Measurements from ENCODE around the gene DHCR7.

GRCh38 chr11:69459771-69460260 is 165.9 kb downstream of the MYEOV start:
- RRBS, result no CpG with 5 or more reads among the region's 1 CpG

- RRBS, result 80% methylated on average over 4 of the region's 29 CpGs
These were observed 13.3 kb downstream of the CCND1 start for GRCh38 chr11:69654170-69654696.

GRCh38 chr11:69918093-69918719 is 99.0 kb upstream of the FGF3 start:
- RRBS, result no CpG with 5 or more reads among the region's 28 CpGs

GRCh38 chr11:69992829-69993312 is 85.2 kb upstream of the ANO1 start:
- RRBS, result no CpG with 5 or more reads among the region's 2 CpGs

- RRBS, result no CpG with 5 or more reads among the region's 11 CpGs
These were observed 5.8 kb upstream of the ANO1 start for GRCh38 chr11:70072235-70072729.

GRCh38 chr11:70111988-70112488 is 33.9 kb downstream of the ANO1 start:
- RRBS, result no CpG with 5 or more reads among the region's 9 CpGs

DNA sequence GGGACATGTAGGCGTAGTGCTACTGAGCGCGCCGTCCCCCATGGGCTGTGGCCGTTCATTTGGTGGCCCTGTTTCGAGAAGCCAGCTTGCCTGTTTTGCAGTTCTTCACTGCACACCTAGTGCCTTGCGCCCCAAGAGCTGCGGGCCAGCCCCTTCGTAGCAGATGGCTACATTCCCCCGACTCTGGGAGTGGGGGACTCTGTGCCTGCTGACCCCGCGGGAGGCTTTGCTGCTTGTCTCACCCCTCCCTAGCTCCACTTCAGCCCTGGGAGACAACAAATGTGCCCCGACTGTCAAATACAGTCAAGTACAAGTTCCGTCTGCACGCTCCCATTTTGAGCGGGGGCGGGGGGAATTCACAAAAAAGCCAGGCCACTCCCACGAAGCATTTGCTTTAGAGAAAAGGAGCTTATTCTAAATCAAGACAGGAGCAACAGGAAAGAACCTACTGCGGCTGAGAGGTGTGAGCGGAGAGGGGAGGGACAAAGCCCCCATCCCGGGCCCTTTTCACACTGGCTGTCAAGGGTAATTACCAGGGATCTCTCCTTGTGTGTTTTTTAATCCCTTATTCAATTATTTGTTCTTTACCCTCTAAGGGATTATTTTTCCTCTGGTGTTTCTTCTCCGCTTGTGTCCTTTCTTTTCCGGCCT is 61.8 kb upstream of the FADD start:
- RRBS, result no CpG with 5 or more reads among the region's 23 CpGs

DNA sequence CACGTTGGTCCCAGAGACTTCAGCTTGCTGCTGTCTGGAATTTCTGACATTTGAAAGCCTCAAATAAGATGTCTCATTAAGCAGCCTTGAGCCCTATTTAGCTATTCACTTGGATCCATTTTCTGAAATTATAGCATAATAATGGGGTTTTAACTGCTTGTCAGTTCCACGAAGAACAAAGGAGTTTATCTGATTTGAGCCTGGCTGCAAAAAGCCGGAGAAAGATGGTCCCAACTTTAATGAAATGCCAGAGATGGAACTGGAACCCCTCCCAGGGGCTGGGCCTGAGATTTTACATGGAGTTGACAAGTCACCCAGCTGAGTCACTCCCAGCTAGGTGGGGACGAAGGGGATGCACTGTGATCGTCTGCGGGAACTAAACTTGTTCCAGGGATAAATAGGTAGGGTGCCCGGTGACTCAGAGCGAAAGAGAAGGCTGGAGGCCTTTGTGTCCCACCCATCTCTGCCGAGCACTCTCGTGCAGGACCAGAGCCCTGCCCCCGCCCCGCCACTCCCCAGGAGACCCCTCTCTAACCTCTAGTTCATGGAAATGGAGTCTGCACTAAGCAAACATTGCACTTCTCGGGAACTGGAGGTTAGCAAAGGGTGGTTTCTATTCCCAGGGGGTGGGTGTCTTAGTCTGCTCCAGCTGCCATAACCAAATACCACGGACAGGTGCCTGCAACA is 60.9 kb upstream of the FADD start:
- RRBS, result no CpG with 5 or more reads among the region's 14 CpGs

- RRBS, result no CpG with 5 or more reads among the region's 10 CpGs
These were observed 8.6 kb downstream of the PPFIA1 start for GRCh38 chr11:70278732-70279756.

GRCh38 chr11:70314808-70315209 is 44.3 kb downstream of the PPFIA1 start:
- RRBS, result no CpG with 5 or more reads among the region's 11 CpGs

- RRBS, result no CpG with 5 or more reads among the region's 11 CpGs
These were observed 49.3 kb downstream of the PPFIA1 start for GRCh38 chr11:70319642-70320240.

- RRBS, result no CpG with 5 or more reads among the region's 5 CpGs
These were observed 50.6 kb downstream of the PPFIA1 start for GRCh38 chr11:70321051-70321536.

DNA sequence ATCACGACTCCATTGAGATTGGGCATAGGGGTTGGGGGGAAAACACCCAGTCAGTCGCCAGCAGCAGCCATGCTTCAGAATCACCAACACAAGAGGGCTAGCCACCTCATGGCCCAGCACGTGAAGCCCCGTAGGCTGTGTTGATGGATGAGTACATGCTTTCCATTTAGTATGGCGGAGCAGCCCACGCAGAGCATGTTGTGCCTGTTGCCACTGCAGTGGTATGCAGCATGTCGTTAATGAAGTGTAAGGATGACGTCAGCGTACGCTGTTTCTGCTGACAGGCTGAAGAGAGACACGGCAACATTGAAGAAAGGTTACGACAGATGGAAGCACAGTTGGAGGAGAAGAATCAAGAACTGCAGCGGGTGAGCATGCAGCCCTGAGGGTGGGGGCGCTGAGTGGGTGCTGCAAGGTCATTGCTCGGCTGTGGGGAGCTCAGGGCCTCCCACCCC is 62.7 kb downstream of the PPFIA1 start:
- RRBS, result no CpG with 5 or more reads among the region's 15 CpGs

- RRBS, result 83% methylated on average over 9 of the region's 52 CpGs
These were observed 88.6 kb downstream of the CTTN start for GRCh38 chr11:70486730-70487485.

- RRBS, result 39% methylated on average over 4 of the region's 32 CpGs
These were observed 103.1 kb downstream of the CTTN start for GRCh38 chr11:70501116-70502121.

DNA sequence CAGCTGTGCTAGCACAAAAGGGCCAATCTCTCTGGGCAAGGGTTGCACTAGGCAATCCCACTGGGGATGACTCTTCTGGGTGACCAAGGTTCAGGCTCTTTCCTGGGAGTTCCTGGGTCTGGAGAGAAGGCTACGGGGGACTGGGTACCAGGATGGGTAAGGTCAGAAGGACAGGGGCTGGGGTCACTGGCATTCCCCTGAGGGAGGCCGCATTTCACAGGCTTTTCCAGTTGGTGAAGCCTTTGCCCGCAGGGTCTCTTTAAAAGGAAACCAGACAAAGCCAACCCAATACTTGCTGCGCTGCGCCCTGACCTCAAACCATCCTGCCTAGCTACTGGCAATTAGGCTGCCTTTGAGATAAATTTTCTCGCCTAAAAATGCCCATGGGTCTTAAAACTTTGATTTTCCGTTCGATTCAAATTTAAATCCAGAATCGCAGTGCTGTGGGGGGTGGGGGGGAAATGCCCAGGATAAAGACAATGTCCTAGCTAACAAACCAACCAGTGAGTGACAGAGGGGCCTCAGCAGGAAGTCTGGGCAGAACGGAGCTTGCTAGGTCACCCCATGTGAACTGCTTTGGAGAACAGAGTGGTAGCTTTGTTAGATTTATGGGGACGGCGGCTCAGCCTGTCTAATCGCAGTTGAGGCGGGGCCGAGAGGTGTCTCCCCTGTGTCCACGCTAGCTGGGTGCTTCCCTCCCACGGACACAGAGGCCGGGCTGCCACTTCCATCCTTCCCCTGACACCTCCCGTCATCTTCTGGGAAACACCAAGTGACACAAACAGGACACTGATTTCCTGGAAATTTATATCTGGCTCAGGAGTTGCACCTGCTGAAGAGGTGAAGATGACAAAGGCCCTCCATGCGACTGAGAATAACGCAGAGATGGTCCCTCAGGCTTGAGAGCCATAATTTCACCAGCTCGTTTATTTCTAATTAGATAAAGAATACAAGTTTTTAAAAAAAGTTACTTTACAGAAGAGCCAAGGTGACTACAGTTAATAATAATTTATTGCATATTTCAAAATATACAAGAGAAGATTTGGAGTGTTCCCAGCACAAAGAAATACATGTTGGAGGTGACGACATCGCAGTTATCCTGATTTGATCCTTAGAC is 243.9 kb downstream of the CTTN start:
- RRBS, result no CpG with 5 or more reads among the region's 24 CpGs

DNA sequence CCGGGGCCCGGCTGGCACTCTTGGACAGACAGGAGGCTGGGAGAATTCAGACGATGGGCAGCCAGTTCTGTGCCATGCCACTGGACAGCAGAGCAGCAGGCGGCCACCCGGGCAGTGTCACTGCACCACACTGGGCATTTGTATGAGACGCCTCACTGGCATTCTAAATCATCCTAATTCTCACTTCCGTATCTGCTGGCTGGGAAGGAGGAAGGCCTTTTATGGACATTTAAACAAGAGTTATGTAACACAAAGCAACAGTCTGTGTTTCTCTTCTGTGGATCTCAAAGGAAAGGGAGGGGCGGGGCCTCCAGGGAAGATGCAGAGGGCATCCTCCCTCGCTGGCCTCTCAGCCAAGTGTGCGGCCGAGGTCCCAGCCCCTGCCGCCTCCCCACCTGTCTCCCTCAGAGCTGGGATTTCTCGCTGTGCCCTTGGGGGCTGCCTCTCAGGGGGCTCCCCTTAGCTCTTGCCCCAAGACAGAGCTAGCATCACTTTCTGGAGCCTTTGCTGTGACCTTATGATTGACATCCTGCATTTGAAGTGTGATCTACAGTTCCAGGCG is 350.2 kb downstream of the SHANK2 start:
- RRBS, result no CpG with 5 or more reads among the region's 14 CpGs

GRCh38 chr11:71205841-71206611 is 46.4 kb downstream of the SHANK2 start:
- RRBS, result 45% methylated on average over 6 of the region's 27 CpGs

GRCh38 chr11:71390695-71391045 is 57.5 kb downstream of the DHCR7 start:
- RRBS, result no CpG with 5 or more reads among the region's 1 CpG

- RRBS, result 2% methylated on average over 22 of the region's 83 CpGs
These were observed at the start of gene DHCR7 for GRCh38 chr11:71448253-71449388. Gene DHCR7 (minus strand): TSS chr11:71448393.